ENCODE measurements around the gene FN3KRP.

DNA sequence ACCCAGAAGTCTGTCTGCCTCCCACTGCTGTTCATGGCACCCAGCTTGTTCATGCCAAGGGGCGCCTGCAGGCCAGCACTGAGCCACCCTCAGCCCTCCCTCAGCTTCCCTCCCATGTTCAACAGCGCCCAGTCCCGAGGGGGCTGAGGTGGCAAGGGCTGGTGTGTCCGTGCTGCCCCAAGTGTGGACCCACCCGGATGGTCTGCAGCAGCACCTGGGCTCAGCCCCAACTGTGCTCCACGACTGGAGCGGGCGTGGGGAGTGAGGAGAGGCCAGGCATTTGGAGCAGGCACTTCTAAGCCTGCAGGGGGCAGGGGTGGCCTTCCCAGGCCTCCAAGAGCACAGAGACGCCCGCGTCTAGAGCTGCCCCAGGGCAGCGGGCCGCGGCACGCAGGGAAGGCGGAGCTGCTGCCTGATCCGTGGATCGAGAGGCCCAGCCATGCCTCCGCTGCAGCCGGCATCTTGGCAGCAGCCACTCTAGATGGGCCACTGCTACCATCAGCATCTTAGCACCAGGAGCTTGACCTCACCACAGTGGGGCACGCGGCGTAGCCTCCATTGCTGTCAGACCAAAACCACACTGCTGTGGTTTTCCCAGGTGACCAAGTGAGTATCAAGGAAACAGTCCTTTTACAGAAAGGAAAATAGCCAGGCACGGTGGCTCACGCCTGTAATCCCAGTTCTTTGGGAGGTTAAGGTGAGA lies 20.3 kb upstream of the WDR45B start:
- RRBS: no CpG with 5 or more reads among the region's 25 CpGs

- RRBS: under 1% methylated on average over 30 of the region's 78 CpGs
Measured at GRCh38 chr17:82715960-82716946, at the start of gene FN3KRP. FN3KRP (plus strand) TSS chr17:82716706.

- RRBS: no CpG with 5 or more reads among the region's 16 CpGs
Measured at GRCh38 chr17:82776505-82776980, 24.7 kb downstream of the TBCD start.

GRCh38 chr17:82781382-82782236 lies 29.7 kb downstream of the TBCD start:
- RRBS: no CpG with 5 or more reads among the region's 21 CpGs

DNA sequence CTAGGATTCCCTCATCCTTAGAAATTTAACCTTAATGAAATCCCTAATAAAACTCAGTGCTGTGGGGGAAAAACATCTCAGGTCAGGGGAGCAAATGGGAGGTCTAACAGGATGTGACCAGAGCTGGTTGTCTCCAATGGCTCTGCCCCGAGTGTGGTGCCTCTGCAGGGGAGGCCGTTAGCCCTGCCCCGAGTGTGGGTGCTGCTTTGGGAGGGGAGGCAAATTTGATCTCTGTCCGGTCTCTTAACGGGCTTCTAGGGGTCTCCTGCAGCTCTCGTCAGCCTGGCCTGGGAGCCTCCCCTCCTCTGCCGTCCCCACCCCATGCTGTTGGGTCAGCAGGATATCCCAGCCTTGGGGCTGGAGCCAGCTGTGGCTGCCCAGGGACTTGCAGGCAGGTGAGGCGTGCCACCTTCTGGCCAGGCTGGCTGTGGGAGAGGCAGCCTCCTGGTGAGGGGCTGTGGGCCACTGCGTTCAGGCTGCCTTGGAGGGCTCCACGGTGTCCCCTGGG lies 34.4 kb downstream of the TBCD start:
- RRBS: no CpG with 5 or more reads among the region's 10 CpGs

GRCh38 chr17:82793773-82794580 lies 42.1 kb downstream of the TBCD start:
- RRBS: no CpG with 5 or more reads among the region's 23 CpGs

DNA sequence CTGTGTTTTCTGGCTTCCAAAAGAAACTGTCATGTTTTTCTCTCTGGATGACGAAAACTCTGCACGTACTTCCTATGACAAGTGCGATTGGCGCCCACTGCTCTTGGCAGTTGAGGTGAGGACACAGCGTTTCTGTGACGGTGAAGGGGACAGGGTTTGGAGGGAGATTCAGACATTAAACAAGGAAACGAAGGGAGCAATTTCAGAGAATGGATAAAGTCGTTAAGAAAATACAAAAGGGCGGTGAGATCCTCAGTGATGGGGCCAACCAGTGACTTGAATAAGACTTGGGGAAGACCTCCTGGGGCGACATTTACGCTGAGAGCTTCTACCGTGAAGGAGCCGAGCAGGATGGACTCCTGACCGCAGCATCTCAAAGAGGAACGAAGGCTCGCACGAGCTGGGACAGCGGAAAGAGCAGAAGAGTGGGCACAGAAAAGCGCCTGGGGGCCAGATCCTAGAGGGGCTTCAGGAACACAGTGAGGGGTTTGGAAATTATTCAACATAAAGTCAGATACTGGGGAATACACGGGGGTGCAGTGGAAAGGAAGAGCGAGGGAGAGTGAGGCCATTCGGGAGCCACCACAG lies 17.6 kb downstream of the ZNF750 start:
- RRBS: no CpG with 5 or more reads among the region's 22 CpGs

DNA sequence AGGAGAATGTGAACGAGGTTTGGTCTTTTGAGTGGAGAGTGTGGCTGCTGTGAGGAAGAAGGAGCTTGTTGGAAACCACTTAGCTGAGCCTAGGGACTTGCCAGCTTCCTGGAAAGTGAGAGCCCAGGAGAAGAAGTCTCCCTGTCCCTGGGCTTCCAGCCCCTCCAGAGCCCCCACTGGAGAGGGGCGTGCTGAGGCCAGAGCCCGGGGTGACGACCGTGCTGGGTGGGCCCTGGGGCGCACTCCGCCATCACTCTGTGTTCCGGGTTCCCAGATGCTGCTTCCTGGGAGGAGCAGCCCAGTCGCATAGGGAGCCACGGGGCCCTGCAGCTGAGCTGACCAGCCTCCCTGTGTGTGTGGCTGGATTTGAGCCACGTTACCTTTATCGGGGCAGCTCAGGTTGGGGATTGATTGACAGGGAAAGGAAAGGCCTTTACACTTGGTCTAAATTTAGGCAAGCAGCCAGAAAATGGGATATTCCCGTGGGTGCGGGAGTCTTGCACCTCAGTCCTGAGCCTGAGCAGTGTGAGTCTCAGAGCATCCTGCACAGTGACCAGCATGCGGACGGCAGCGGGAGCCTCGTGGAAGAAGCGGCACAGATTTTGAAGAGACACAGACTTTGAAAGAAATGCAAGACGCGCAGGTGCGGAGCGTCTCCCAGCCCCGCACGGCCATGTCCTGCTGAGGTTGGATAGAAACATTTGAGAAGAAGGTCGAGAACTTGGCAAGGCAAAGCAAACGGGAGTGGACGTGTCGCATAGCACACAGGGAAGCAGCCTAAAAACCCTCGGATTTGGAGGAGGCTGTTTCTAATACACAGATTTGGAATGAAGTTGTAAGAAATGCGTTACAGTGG lies 51.3 kb upstream of the ZNF750 start:
- RRBS: 91% methylated on average over 6 of the region's 31 CpGs

DNA sequence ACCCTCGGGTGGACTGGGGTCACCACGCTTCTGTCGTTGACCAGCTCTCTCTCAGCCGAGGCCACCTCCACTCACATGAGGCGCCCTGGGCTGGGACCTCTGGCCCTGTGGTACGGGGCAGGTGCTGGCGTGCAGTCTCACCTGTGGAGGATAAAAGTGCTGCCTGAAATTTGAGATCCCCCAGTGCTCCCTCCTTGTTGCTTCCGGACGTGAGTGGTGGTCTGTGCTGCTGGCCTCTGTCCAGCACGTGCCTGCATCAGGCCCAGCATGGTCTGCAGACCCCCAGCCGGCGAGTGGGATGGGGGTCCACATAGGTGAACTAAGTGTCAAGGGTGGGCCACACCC lies 11.2 kb downstream of the METRNL start:
- RRBS: 69% methylated on average over 4 of the region's 12 CpGs

GRCh38 chr17:83093745-83093973 lies 14.2 kb downstream of the METRNL start:
- RRBS: 89% methylated on average over 3 of the region's 8 CpGs

DNA sequence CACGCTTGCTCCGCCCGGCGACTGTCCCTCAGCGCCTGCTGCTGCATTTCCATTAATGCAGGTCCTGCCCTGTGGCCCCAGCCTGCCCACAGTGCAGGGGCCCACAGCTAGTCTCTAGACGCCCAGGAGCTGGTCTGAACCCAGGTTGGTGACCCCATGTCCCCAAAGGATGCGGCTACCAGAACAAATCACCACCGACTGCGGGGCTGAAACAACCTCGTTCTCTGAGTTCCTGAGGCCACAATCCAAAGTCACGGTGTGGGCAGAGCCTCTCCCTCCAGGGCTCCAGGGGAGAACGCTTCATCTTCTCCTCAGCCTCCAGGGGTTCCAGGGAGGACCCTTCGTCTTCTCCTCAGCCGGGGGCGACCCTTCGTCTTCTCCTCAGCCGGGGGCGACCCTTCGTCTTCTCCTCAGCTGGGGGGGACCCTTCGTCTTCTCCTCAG lies 15.8 kb downstream of the METRNL start:
- RRBS: 97% methylated on average over 5 of the region's 20 CpGs

GRCh38 chr17:83100945-83101592 lies 21.7 kb downstream of the METRNL start:
- RRBS: 59% methylated on average over 4 of the region's 22 CpGs

GRCh38 chr17:83148936-83149135 lies 69.4 kb downstream of the METRNL start:
- RRBS: no CpG with 5 or more reads among the region's 3 CpGs

Measured in brain (tissue), 1 donor.